Suprapubic skin (tissue), 4 donors: ENCODE measurements around the gene RSAD2.

DNA sequence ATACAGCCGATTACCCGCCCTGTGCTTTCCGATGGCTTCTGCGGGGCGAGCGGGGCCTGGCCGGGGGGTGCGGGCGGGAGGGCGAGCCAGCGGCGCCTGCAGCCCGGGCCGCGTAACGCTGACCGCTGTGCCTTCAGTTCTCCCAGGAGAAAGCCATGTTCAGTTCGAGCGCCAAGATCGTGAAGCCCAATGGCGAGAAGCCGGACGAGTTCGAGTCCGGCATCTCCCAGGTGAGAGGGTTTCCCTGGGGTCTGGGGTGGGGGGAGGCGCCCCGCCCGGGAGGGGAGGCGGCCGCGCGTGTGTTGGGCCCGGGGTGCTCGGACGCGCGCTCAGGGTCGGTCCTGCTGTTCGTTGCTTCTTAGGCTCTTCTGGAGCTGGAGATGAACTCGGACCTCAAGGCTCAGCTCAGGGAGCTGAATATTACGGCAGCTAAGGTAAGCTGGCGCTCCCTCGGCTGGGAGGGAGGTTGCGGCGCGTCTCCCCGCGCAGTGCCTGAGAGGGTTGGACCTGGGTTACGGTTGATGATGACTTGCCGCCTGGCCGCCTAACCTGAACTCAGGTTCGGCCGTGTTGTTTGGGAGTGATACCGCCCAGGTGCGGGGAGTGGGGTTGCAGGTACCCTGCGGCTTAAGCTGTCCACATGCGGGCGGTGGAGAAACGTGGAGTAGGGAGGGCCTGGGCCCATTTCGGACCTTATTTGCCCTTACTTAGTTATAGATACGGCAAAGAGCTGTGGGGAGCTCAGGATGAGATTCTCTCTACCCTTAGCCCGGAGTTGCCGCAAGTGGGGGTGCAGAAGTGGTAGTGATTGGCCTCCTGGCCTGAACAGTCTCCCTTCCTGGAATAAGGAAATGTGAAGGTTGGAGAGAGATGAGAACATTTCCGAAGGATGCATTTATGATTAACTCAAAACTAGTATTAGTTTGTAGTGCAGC lies 662 bp downstream of the RPS7 start:
- PRO-cap = no peak
- RAMPAGE, long total RNA, 4 experiments = no peak in any of the 4 experiments

GRCh38 chr2:3704038-3704516 lies 702 bp downstream of the DCDC2C start:
- PRO-cap = no peak
- RAMPAGE, long total RNA, 4 experiments = no peak in any of the 4 experiments

- PRO-cap = no peak
- RAMPAGE, long total RNA, 4 experiments = no peak in any of the 4 experiments
Measured at GRCh38 chr2:3739202-3739542, 35.8 kb downstream of the DCDC2C start.

- PRO-cap = no peak
- RAMPAGE, long total RNA, 4 experiments = no peak in any of the 4 experiments
Measured at GRCh38 chr2:4572325-4572704, 868.9 kb downstream of the DCDC2C start.

DNA sequence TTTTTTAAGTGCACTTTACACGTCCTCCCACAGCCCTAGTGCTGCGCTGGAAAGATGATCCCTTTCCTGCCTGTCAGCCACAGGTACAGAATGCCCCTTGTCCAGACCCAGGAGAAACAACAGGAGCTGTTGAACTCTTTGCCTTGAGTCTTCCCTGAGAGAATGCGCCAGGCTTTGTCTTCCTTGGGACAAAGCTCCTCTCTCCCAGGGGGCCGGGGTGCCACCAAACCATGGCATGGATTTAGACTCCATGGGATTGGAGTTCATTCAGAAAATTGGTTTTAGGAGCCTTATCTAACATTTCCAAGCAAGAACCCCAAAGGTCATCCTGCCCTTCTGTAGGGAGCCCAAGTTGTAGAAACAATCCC lies 318.9 kb upstream of the SOX11 start:
- PRO-cap = no peak
- RAMPAGE, long total RNA, 4 experiments = no peak in any of the 4 experiments

- PRO-cap = no peak
- RAMPAGE, long total RNA, 4 experiments = no peak in any of the 4 experiments
Measured at GRCh38 chr2:5467600-5467799, 224.7 kb upstream of the SOX11 start.

DNA sequence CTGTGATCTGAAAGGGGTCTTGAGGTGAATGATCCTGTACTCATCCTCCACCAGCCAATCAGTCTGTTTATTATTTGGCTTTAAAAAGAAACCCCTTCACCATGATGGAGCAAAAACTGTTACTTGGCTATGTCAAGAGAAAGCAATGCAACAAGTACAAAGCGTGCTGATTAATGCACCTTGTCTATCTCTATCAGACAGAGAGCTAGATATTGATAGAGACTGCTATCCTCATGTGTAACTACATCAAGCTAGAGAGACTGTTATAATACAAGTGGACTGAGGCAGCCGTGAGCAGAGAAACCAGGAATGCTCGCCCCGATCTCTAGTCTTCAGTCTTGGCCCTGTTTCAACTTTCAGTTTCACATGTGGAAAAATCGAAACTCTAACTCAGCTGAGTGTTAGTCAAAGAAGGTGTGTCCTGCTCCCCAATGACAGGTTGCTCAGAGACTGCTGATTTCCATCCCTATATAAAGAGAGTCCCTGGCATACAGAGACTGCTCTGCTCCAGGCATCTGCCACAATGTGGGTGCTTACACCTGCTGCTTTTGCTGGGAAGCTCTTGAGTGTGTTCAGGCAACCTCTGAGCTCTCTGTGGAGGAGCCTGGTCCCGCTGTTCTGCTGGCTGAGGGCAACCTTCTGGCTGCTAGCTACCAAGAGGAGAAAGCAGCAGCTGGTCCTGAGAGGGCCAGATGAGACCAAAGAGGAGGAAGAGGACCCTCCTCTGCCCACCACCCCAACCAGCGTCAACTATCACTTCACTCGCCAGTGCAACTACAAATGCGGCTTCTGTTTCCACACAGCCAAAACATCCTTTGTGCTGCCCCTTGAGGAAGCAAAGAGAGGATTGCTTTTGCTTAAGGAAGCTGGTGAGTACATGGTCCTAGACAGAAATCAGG lies at the start of gene RSAD2:
RSAD2 (plus strand) TSS at position 500 of the 899 bp plus-strand sequence.
- PRO-cap = no peak
- RAMPAGE, long total RNA, 4 experiments = start-site peak on the plus strand in 1 of 4 experiments, centred at position 498 of the sequence, 12 reads per replicate

DNA sequence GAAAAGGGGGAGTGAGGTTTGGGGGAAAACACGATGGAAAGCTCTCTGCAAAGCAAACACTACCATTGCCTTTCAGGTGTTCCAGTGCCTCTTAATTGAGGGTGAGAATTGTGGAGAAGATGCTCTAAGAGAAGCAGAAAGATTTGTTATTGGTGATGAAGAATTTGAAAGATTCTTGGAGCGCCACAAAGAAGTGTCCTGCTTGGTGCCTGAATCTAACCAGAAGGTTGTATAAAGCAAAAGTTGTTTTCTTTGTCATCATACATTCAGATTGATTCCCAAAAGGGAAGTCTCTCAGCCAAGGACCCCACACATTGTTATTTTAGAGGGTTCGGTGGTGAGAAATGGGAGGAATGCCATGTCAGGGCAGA lies 12.5 kb downstream of the RSAD2 start:
- PRO-cap = no peak
- RAMPAGE, long total RNA, 4 experiments = start-site peak on the plus strand in 1 of 4 experiments, centred at position 114 of the sequence, 6 reads per replicate

- PRO-cap = no peak
- RAMPAGE, long total RNA, 4 experiments = start-site peak on the plus strand in 3 of 4 experiments, at chr2:6932743-6933217 at its widest, 7 to 14 reads per replicate
Measured at GRCh38 chr2:6932842-6933232, 15.6 kb downstream of the RNF144A start.

DNA sequence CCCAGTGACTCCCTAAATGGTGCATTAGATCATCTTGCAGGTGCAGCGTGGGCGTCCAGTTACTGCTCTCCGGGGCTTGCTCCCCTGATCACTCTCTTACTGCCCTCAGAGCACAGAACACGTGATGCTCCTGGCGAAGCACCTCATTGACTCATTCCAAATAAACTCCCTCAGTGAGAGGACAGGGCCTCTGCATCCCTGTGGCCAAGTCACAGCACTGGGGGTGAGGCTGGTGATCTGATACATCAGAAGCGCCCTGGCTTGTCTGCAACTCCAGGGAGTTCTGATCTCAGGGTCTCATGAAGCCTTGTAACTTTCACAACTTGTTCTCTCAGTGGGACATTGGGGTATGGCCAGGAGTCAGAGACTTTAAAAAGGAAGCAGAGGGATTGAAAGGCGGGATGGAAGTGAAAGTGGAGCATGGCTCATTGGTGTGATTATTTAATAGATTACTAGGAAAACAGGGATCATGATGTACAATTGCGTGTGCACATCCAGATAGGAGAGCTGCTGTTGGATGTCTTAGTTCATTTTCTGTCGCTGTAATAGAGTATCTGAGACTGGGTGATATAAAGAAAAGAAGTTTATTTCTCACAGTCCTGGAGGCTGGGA lies 41.8 kb downstream of the RNF144A start:
- PRO-cap = no peak
- RAMPAGE, long total RNA, 4 experiments = no peak in any of the 4 experiments

DNA sequence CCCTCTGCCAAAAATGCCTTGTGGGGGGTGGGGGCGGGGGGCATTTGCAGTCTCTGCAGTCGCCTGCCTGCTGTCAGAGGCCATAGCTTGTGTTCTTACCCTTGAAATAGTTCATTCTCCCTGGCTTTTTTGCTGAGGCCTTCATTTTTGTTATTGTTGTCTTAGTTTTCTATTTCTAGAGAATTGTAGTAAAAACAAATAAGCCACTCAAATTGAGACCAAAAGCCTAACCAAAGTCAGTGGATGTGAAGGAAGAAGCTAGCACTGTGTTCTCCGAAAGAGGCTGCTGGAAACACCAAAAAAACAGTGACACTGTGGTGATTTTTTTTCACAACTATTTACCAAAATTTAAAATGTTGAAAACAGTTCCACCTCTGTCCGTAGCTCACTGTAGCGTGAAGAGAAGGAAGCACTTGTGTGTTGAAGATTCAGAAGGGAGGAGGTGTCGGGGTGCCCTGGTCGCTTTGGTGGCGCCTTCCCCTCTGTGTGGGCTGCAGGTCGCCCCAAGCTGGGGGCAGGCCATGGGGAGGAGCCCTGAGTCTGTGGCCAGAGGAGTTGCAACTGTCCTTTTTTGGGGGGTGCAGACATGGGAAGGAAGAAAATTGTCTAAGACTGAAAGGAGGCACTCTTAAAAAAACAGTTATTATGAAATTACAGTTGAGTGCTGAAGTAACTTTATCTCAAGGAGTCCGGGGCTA lies 81.8 kb downstream of the RNF144A start:
- PRO-cap = no peak
- RAMPAGE, long total RNA, 4 experiments = no peak in any of the 4 experiments

- PRO-cap = no peak
- RAMPAGE, long total RNA, 4 experiments = no peak in any of the 4 experiments
Measured at GRCh38 chr2:7026603-7027170, 109.5 kb downstream of the RNF144A start.

- PRO-cap = no peak
- RAMPAGE, long total RNA, 4 experiments = no peak in any of the 4 experiments
Measured at GRCh38 chr2:7027507-7027851, 110.3 kb downstream of the RNF144A start.

GRCh38 chr2:7028291-7028925 lies 111.2 kb downstream of the RNF144A start:
- PRO-cap = no peak
- RAMPAGE, long total RNA, 4 experiments = no peak in any of the 4 experiments

DNA sequence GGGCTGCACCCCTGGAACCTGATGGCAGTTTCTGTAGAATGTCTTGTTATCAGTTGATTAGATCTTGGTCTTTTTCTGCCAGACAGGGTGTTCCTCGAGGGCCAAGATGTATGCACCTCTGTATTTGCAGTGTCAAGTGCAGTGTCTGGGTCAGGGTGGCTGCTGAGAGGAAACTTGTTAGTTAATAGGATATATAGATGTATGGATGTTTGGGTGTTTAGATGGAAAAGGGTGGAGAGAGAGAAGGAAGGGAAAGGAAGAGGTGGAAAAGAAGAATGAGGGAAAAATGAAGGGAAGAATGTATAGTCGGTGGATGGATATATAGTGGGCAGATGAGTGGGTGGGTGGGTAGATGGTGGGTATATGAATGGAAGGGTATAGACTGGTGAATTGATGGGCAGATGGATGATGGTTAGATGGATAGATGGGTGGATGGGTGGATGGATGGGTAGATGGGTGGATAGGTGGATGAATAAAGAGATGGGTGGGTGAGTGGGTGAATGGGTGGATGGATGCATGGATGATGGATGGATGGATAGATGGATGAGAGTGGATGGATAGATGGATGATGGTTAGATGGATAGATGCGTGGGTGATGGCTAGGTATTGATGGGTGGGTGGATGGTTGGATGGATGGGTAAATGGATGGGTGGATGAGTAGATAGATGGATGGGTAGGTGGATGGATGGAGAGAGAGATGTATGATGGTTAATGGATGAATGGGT lies 121.3 kb downstream of the RNF144A start:
- PRO-cap = no peak
- RAMPAGE, long total RNA, 4 experiments = no peak in any of the 4 experiments

GRCh38 chr2:7516872-7517540 lies 599.8 kb downstream of the RNF144A start:
- PRO-cap = no peak
- RAMPAGE, long total RNA, 4 experiments = no peak in any of the 4 experiments

GRCh38 chr2:7567504-7568052 lies 650.4 kb downstream of the RNF144A start:
- PRO-cap = no peak
- RAMPAGE, long total RNA, 4 experiments = no peak in any of the 4 experiments

GRCh38 chr2:7572485-7572967 lies 655.3 kb downstream of the RNF144A start:
- PRO-cap = no peak
- RAMPAGE, long total RNA, 4 experiments = no peak in any of the 4 experiments

DNA sequence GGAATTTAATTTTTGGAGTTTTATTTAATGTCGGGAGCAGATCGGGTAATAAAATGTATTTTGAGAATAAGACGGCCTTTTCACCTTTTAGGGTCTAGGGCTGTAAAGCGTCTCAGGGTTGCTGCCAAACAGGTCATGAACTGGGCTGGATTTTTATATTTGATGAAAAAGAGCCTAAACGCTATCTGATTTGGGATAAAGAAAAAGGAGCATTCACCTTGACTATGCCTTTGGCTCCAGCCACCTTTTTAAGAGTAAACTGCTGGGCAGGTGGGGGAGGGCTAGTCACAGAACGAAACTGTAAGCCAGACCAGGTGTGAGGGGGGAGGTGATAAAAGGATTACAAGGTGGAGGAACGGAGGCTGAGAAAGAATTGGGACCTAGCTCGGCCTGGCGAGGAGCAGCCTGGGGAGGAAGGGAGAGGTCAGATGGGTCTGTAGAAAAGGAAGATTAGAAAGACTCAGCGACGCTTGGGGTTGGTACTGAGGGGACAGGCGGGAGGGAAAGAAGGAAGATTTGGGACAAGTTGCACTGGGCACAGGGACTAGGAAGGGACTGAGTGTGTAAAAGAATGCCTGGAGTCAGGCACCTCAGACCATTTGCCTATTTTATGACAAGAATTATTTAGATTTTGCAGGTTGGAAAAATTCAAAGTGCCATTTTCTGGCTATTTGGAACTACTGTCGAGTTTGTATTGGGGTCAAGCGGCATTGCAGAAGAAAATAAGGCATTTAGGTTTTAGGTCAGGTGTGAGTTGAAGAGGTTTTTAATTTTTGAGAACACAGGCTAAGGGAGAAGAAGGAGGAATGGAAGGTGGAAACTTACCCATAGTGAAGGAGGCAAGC lies 805.3 kb upstream of the ID2 start:
- PRO-cap = no peak
- RAMPAGE, long total RNA, 4 experiments = no peak in any of the 4 experiments

DNA sequence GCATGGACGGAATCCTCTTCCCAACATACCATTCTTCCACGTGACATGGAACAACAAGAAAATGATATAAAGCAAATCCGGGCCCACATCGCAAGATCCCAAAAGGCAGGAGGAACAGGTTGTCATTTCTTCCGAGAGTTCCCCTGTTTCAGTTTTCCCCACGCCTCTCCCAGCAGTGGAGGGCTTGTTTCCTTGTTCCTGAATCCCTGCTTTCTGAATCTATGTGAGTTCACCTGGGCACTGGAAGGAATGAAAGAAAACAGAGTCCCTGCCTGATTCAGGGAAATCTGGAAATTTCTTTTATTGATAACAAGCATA lies 562.5 kb upstream of the ID2 start:
- PRO-cap = no peak
- RAMPAGE, long total RNA, 4 experiments = no peak in any of the 4 experiments